Left colon (tissue), 1 donor: ENCODE data around the genes PKM and CCDC33.

- PRO-cap, result no peak
Measured at GRCh38 chr15:71690327-71691017, 119.9 kb upstream of the NR2E3 start.

- PRO-cap, result no peak
Measured at GRCh38 chr15:72169304-72169901, 28.2 kb downstream of the GRAMD2A start.

DNA sequence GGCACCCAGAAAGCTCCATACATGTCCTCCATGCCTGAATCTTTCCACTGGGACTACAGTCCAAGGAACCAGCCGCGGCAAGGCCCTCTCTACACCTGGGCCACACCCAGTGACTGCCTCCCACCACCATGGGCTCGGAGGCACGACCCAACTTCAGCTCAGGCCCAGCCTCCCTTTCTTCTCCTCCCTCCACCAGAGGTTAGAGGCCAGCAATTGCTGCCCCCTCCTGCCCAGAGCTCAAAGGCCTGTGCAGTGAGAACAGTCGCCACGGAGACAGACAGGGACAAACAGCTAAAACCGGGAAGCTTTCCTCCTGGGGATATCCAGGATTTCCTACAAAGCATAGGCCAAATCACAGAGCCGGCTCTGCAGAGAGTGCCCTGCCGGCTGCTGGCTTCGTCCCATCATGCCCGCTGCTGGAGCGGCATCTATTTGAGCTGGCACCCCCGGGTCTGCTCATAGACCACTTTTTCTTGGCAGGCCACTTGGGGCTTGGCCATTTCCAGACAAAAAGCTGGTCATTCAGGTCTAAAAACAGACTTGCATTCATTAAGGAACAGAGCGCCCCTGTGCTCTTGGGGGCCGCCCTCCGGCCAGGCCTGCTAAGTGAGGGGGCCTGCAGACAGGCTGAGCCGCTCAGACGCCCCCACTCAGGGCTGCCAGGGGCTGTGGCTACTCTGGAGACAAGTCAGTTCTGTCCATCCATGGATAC is 17.6 kb downstream of the GRAMD2A start:
- PRO-cap, result no peak

- PRO-cap, result bidirectional peak, plus-strand start at chr15:72230464, minus-strand start at chr15:72230342
Measured at GRCh38 chr15:72230018-72231030, 666 bp downstream of the PKM start.

DNA sequence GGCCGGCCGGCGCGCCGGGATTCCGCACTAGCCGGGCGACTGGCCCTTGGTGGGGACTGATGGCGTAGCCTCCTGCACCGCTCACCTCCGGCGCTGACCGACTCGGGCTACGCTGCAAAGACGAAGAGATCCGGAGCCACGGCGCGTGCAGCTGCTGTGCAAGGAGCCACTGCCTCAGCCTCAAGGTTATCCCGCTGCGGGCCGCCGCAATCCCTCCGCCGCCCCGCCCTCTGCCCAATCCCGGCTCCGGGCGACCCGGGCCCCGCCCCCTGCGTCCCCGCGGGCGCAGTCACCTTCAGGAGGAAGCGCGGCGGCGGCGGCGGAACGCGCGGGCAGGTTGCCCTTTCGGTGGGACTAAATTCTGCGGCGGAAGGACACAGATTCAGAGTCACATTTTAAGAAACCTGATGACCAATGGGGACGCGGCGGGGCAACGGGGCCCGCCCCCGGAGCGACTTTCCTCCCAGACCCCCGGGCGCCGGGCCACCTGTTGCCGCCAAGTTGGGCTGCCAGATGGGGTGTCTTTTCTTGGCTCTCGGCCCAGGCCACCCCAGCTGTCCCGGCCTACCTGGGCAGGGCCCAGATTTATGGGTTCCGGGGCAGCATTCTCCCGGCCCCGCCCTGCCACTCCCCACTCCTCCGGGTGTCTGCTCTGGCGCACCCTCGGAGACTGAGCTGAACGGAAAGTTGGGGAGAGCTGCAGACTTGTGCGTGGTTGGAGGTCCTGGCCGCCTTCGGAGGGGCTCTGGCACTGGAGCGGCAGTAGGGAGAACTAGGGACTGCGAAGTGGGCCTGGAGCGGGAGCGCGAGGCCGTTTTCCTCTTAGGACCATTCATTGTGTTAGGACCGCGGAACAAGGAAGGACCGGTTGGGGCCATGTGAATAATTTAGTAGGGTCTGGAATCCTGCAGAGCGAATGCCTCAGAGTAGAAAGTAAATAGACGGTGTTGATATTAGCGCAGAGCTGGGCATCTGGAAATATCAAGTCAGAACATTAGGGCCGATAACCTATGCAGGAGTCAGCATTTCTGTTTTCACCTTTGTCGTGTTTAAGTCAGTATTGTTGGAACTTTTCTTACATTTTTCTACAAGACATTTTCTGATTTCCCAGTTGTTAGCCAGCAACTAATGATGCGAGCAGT is at the start of gene PKM:
TSS of gene PKM (minus strand) at position 160 of the 1,142 bp plus-strand sequence.
- PRO-cap, result bidirectional peak, plus-strand start at position 466 of the sequence, minus-strand start at position 182 of the sequence; bidirectional peak, plus-strand start at position 673 of the sequence, minus-strand start at position 540 of the sequence; unidirectional peak, minus-strand start at position 837 of the sequence

GRCh38 chr15:72232173-72232431 is 1.1 kb upstream of the PKM start:
- PRO-cap, result bidirectional peak, plus-strand start at chr15:72232363, minus-strand start at chr15:72232328

GRCh38 chr15:72496407-72497369 is 22.6 kb downstream of the ARIH1 start:
- PRO-cap, result no peak

DNA sequence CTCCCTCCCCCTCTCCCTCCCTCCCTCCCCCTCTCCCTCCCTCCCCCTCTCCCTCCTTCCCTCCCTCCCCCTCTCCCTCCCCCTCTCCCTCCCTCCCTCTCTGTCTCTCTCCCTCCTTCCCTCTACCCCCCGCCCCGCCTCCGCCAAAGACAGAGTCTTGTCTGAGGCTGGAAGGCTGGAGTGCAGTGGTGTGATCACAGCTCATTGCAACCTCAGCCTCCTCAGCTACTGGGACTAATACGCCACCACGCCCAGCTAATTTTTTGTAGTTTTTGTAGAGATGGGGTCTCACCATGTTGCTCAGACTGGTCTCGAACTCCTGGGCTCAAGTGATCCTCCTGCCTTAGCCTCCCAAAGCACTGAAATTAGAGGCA is 39.6 kb downstream of the ARIH1 start:
- PRO-cap, result no peak

DNA sequence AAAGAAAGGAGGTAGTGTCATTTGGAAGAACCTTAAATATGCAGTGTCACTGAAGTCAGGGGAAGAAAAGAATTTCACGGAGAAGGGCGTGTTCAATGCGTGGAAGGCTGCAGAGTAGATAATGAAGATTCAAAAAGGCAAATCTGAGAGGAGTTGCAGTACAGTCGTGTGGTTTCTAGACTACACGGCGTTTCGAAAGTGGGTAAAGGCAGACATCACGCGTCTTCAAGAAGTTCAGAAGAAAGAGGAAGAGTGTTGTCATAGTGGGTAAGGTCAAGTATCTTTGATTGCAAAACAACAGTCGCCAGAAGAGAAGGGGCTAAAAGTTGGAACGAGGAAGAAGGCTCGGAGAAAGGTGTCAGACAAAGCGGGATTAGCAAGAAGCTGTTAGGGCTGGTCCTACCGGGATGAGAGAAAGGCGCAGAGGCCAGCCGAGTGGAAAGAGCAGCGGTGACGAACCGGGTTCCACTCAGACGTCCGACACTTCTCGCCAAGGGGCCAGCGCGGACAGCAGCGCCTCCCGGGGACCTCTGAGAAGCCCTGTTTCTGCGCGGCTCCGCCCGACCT is 632 bp downstream of the ADPGK start:
- PRO-cap, result bidirectional peak, plus-strand start at position 483 of the sequence, minus-strand start at position 200 of the sequence

DNA sequence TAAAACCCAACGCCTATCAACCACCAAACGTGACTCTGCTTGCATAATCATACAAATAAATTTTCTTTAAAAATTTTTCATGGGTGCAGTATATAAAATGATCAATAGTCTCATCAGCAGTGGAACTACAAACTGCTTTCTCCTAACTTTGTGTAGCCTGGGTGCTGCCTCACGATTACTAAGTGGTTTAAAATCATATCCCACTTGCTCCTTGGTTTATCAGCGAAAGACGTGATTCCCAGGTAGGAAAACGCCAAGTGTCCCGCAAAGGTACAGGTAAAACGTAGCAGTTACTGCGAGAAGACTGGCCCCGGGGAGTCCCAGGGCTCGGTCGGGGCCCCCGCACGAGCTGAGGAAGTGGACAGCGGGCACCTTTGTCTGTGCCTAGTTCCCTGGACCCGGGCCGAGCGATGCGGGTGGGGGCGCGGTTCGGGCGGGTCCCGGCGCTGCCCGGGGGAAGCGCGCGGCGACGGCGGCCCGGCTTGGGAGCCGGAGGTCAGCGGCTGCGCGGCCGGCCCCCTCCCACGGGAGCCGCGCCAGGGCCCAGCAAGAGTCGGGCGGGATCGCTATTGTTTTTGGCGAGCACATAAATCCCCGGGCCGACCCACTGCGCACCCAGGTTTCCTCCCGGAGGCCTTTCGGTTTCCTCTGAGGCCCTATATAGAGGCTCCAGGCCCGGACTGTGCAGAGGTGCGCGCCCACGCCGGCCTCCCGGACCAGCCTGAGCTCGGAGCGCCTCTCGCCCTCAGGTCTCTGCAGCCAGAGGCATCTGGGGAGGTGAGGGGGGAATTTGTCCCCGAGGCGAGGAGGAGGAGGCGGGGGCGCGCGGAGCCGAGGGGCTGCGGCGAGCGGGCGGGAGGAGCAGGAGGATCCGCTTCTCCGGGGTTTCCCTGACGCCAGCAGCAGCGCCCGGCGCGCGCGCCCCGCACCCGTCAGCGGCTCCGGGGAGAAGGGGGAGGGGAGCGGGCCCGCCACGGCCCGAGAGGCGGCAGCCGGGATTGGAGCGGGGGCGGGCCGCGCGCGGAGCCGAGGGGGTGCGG is 727 bp upstream of the NEO1 start:
- PRO-cap, result bidirectional peak, plus-strand start at position 446 of the sequence, minus-strand start at position 351 of the sequence; bidirectional peak, plus-strand start at position 714 of the sequence, minus-strand start at position 723 of the sequence; bidirectional peak, plus-strand start outside the sequence, minus-strand start at position 943 of the sequence

GRCh38 chr15:73193440-73194066 is 141.3 kb downstream of the NEO1 start:
- PRO-cap, result no peak

GRCh38 chr15:73930270-73930673 is 4.0 kb downstream of the LOXL1 start:
- PRO-cap, result no peak

GRCh38 chr15:73949324-73950261 is 23.3 kb downstream of the LOXL1 start:
- PRO-cap, result no peak

DNA sequence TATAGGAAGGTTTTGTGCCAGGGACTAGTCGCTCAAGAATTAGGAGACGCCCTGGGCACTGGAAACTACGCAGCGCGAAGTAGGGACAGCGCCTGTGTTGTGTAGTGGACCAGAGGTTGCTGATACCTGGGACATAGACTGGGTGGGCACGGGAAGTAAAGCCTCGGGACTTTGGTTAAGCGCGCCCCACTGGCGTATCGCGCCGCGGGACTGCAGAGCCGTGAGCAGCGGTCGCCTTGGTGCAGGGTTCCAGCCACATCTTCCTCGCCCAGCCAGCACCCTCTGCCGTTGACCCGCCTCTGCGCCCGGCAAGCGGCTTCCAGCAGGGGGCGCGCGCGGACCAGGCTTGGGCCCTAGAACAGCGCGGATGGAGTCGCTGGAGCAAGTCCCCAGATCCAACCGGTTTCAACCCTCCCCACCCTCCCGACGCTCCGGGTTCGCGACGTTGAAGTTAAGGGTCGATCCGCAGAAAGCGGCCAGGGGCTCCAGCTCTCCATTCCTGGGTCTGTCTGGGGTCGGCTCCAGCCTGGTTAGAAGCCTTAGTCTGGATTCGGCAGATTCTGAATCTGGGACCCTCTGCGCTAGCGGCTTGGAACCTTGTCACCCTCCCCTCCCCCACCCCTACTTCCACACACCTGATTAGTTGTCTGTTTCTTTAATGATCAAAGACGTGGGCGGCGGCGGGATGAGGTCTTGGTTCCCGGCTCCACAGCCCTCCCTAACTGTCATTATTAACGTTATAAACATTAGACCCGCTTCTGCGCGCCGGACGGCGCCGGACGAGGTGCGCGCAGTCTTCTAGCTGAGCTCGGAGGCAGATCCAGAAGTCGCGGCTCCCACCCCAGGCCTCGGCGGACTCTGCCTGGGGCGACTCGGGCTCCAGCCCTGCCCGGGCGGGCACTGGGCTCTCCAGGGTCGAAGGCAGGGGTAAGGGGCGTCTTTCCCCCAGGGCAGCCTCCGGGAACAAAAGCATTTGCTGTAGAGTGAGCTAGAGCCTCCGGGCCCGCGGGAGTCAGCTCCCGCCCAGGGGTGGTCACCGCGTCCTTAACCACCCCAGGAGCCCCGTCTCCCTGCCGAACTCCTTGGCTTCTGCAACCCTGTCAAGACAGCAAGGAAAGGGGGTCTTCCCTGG is 2.6 kb upstream of the ISLR2 start:
- PRO-cap, result no peak

DNA sequence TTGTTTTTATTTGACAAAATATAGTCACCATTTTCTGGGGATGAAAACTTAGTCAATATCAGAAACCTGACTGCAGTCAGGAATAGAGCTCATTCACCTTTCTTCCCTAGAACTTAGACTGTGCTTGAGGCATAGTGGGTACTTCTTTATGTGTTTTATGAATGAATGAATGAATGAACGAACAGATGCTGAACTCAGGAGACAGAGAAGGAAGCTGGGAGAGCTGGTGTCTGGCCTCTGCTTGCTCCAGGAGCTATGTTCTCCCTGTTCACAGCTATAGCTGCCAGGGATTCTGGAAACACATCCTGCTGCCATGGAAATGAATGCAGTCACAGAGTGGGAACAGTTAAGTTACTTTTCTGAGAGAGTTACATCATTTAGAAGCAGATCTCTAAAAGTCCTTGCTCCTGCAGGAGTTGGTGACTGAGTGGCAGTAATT is 17.0 kb upstream of the ISLR start:
- PRO-cap, result no peak

GRCh38 chr15:74179819-74180680 is 6.5 kb downstream of the ISLR start:
- PRO-cap, result no peak

- PRO-cap, result unidirectional peak, plus-strand start at chr15:74236329
Measured at GRCh38 chr15:74235869-74236458, at the start of gene CCDC33. Gene CCDC33 (plus strand): TSS chr15:74236326.

- PRO-cap, result no peak
Measured at GRCh38 chr15:74319377-74320245, 47.8 kb downstream of the CYP11A1 start.

GRCh38 chr15:74326590-74327266 is 40.7 kb downstream of the CYP11A1 start:
- PRO-cap, result no peak

DNA sequence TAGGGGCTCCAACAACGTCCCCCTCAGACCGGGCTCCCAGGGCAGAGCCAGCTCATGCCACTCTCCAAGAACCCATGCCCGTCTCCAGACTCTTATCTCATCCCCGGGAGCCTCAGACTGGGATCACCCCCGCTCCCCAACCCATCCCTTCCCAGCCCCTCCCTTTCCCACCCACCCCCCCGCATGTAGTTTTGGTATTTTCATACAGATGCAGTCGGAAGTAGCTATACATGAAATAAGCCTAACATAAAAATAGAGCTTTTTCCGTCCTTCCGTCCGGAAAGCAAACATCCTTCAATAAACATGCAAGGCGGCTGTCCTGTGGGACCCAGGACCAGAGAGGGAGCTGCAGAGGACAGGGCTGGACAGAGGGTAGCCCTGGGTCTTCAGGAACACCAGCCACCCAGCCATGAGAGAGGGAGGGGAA is 24.0 kb downstream of the SEMA7A start:
- PRO-cap, result no peak